Measurements from ENCODE around the gene TKTL2.

- PRO-cap = no peak
These were observed 15.1 kb downstream of the RAPGEF2 start for GRCh38 chr4:159117954-159118387.

DNA sequence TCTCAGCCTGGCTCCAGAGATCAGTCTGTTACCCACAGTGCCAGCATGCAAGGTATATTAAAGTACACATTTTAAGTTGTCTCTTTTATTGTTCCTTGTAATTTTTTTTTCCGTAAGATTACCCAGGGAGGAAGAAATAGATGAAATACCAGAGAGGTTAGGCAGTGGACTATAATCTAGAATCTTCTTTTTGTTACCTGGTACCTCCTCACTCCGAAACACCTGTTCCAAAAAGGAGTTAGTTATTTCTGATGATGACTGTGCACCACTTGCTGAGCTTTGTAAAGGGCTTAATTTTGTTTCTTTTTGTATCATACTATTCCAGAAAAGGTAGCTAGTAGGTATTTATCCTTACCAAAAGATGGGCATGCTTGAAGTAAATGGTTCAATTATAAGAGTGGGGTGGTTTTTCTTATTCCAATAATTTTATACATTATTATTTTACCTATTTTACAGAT, 59.9 kb downstream of the RAPGEF2 start:
- PRO-cap = no peak

DNA sequence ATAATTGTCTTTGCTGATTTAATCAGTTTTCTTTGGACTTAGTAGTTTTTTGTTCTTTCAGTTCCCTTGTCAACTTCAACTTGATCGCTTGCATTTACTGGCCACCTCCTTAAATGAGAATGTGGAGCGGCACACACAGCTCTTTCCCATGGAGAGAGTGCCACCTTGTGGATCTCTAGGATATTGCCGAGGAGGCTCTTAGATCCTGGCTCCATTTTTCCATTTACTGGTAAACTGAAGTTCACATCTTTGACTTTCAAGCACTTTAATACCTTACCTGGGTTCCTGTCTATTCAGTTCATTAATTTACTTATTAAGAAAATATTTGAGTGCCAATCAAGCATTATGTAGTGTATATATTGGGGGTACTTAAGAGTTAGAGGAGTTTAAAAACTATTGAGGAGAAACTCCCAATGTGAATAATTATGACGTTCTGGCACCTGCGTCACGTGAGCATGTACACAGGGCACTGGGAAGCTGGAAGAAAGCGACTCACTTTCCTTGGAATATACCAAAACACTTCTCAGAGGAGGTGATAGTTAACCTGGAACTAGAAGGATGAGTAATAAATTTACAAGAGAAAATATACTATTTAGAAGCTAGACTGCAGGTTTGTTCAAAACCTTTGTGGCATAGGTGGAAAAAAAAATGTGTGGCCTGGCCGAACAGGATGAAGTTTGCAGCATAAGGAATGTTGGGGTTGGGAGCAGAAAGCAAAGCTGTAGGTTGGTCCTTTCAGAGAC, 100.3 kb downstream of the RAPGEF2 start:
- PRO-cap = no peak

- PRO-cap = no peak
These were observed 165.3 kb downstream of the RAPGEF2 start for GRCh38 chr4:159268110-159268632.

DNA sequence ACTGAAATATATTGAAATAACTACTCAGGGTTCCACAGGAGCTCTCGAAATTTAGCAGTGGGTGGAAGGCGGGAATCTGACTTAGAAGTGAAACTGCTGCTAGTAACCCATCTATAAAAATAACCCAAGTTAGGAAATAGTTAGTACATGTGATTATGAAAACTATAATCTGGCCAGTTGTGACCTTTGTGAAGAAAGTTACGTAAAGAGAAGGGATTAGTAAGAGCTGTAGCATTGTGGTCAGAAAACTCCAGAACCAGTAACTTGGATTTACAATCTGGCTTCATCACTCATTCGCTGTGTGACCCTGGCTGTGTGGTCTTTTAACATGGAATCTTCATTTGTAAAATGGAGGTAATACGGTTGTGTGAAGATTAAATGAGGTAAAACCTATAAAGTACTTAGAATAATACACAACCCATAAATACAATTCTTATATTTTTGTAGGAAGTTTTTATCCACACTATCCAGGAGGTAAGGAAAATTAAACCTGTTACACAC, 175.6 kb downstream of the RAPGEF2 start:
- PRO-cap = no peak

DNA sequence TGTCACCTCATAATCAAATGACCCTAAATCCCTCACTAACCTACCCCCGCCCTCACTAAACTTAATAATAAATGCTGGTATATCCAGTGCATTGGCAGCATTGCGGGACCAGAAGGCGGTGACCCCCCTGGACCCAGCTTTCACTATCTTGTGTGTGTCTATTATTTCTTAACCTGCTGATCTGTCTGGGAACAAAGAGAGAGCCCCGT, 1262.3 kb downstream of the RAPGEF2 start:
- PRO-cap = no peak

DNA sequence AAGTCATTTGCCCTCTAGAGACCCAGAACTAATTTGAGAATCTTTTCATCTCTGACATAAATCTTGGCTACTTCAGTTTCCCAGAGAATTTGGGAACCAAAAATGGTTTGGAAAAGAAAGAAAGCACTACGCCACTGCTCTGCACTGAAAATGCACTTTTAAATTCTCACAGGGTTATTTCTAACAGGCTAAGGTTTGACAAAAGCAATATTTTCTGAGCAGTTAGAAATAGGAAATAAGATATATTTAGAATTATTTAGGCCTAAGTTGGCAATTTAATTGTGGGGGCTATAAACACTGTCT, 140.9 kb downstream of the NAF1 start:
- PRO-cap = no peak

DNA sequence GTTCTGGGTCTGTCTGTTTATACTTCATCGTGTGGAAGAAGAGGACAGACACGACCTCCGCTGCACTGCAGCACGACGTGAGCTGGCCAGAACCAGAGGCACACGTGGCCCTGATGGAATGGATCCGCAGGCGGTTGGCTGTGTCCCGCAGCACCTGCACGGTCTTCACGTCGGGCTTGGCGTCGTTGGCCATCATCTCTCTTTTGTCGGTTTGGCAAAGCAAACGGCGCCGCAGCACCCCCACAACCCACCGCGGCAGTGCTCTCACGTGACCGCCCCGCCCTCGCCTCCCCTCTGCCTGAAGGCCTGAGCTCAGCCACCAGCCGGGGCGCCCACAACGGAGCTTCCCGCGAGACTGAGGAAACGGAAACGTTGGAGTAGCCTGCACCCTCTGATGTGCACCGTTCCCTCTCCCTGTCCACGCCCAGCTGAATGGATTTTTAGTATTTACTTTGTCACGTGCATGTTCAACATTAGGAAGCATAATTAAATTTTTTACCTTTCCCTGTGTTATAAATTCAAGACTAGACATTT, at the start of gene TKTL2:
TSS of gene TKTL2 (minus strand) at position 216 of the 534 bp plus-strand sequence.
- PRO-cap = no peak

DNA sequence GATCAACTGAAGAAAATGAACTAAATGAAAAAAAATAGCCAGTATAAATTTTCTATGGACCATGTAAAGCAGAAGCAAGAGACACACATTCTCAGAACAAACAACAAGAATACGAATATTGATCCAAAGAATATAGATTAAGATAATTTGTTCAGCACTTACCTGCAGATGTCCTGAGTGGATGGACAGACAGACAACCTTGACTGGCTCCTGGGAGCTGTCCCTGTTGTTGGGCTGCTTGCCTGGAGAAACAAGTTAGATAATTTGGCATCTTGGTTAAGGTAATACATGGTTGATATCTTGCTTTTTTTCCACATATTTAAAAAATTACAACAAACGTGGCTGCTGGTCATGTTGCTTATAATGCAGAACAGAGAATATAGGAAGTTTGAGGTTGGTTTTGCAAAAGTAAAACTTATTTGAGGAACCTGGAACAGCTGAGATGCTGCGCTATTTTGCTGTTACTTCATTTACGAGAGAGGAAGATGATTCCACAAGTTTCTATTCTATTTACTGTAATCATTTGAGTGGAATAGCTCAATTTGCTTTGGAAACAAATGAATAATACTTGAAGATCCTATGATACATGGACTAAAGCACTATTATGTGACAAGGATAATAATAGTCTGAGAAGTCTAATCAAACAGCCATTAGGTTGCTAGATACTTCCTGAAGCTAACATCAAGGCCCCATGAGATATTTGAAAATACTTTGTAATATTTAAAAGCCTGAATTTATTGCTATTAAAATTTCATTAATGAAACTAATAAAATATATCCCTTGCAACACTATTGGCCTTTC, 118.9 kb downstream of the TMA16 start:
- PRO-cap = no peak

GRCh38 chr4:164350659-164351302, 33.0 kb downstream of the MARCHF1 start:
- PRO-cap = no peak

DNA sequence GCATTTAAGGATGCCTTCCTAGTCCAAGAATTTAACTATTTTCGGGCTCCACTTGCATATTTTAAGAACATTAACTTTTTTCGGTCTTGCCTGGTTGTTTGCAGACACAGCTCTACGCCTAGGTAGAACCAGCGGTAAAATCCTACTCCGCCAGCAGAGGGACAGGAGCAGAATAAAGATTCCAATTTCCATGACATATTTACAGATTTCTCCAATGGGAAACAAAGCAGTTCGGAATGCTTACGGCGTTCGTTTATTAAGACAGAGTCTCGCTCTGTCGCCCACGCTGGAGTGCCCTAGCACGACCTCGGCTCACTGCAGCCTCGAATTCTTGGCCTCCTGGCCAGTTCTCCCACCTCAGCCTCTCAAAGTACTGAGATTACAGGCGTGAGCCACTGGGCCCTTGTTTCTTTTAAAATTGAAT, 432 bp upstream of the TMEM192 start:
- PRO-cap = no peak

DNA sequence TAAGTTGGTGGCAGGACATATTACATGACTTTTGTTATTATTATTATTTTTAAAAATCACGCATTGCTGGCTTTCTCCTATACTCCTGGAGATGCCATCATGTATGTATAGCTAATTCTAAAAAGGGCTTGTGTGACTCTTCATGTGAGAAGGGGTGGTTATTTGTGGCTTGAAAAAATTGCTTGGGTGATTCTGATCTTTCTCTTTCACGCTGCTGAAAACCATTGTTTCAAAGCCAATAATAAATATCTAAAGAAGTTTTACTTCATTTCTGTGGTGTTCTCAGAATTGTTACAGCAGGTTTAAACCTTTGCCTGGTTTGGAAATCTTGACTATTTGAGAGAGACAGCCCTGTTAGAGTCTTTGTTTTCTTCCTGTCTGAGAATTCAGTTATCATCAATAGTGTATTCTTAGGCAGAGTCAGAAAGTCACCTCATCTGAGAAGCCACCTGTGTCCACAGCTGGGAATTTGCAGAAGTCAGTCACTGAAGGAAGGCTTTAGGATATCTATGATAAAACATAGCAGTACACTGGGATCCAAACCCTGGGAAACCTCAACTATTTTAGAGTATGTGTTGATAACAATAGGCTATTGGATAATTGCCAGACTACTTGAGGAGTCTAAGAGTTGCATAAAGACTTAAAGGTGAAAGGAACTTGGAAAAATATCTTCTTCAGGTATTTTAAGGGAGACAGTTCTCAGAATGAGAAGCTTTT, 8.6 kb downstream of the KLHL2 start:
- PRO-cap = no peak

DNA sequence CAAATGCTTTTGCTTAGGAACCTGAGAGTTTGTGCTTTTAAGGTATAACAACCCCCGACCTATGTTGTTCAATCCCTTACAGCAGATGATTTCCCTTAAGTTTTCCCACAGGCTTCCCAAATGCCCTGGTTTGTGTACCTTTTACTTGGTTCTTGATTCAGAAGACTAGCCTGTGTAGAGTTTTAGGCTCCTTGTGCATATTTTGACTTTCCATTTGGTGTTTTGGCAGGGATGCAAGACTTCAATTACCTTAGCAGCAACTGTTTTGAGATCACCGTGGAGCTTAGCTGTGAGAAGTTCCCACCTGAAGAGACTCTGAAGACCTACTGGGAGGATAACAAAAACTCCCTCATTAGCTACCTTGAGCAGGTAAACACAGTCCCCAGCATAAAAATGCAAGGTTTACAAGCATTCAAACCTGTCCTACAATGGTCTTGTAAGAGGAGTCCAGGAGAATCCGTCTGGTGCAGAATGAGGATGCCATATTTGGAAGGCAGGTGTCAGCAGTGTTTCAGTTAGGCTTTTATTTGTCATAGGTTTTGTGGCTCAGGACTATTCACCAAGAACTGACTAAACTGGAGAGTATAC, 108.5 kb downstream of the CPE start:
- PRO-cap = no peak

DNA sequence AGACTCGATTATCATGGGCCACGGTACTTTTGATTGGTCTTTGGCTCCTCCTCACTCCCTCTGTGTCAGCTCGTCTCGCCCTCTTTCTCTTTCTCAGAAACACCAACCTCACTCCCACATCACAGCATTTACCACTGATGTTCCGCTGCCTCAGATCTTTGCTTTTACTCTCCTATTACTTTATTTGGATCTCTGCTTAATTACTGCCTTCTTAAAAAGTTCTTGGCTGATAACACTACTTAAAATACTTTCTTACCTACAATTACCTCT, 172.6 kb downstream of the TLL1 start:
- PRO-cap = no peak

- PRO-cap = no peak
These were observed 142.4 kb downstream of the SPOCK3 start for GRCh38 chr4:167091915-167092232.

- PRO-cap = no peak
These were observed 107.6 kb downstream of the PALLD start for GRCh38 chr4:168604406-168604926.

DNA sequence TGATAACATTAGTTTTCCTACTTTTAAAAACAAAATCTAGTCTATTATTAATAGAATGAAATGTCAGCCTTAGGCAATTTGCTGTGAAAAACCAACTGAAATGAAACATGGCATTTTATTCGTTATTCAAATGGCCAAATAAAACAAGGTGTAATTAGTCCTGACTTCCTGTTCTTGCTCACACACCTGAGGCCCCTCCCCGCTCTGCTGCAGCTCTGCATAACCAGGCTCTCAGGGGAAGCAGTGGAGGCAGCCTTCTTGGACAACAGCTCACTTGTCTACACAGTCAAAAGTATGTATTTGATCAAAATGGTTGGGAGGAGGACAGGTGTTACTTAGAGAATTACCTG, 157.6 kb downstream of the PALLD start:
- PRO-cap = no peak

GRCh38 chr4:168722890-168723507, 226.1 kb downstream of the PALLD start:
- PRO-cap = no peak

GRCh38 chr4:169124554-169125136, 114.6 kb upstream of the CBR4 start:
- PRO-cap = no peak

DNA sequence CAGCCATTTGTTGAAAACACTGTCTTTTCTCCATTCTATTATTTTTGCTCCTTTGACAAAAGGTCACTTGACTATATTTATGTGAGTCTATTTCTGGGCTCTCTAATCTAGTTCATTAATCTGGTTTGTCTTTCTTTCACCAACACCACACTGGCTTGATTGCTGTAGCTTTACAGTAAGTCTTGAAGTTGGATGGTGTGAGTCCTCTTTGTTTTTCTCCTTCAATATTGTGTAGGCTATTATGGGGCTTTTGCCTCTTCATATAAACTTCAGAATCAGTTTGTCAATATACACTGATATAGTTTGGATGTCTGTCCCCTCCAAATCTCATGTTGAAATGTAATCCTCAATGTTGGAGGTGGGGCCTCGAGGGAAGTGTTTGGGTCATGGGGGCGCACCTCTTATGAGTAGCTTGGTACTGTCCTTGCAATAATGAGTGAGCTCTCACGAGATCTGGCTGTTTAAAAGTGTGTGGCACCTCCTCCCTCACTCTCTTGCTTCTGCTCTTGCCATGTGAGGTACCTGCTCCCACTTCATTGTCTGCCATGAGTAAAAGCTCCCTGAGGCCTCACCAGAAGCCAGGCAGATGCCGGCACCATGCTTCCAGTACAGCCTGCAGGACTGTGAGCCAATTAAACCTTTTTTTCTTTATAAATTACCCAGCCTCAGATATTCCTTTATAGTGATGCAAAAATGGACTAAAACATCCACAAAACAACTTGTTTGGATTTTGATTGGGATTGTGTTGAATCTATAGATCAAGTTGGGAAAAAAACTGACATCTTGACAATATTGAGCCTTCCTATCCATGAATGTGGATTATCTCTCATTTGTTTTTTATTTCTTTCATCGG, 56.8 kb downstream of the SH3RF1 start:
- PRO-cap = no peak